Metastatic Pancreatic Carcinoma in the Ovary (tissue), 1 donor: ENCODE data around the gene PRR15.

- PRO-cap: no peak
Measured at GRCh38 chr7:29337537-29337937, 143.0 kb downstream of the CHN2 start.

- PRO-cap: no peak
Measured at GRCh38 chr7:29400336-29400933, 163.2 kb upstream of the PRR15 start.

DNA sequence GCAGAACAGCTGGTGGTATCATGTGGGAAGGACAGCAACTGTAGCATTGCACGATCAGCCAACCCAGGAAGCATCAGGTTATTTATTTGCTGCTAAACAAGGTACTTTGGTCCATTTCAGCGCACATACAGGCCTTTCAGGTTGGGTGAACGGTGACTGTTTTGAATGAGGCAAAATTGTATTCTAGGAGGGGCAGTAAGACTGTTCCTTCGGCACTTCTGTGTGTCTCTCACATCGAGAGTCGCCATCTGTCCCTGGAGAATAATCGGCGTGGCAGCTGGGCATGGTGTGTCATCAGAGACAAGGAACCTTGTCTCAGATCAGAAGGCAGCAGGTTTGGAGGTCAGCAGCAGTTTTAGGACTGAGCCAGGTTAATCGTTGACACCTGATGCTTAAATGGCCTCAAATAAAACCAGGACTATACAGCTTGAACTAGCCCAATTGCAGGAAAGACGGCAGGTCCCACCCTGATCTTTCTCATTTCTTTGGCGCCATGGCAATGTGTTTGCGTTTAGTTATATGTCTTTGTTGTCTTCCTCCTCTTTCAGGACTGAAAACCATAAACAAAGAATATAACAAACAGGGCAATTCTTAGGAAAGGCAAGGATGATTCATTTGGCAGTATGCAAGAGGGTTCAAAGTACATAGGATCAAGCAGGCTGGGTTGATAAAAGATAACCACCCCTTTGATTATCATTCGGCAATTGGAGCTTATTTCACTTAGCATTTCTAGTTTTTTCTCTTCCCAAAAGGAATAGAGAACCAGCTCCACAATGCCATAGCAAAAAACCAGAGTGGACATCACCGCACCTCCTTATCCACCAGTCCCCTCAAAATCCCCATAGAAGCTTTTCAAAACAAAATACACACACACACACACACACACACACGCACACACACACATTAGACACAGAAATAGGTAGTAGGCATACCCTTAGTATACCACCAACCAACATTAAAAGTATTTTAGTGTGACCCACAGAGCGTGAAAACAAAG lies 91.9 kb upstream of the PRR15 start:
- PRO-cap: no peak

- PRO-cap: no peak
Measured at GRCh38 chr7:29480840-29481430, 82.7 kb upstream of the PRR15 start.

DNA sequence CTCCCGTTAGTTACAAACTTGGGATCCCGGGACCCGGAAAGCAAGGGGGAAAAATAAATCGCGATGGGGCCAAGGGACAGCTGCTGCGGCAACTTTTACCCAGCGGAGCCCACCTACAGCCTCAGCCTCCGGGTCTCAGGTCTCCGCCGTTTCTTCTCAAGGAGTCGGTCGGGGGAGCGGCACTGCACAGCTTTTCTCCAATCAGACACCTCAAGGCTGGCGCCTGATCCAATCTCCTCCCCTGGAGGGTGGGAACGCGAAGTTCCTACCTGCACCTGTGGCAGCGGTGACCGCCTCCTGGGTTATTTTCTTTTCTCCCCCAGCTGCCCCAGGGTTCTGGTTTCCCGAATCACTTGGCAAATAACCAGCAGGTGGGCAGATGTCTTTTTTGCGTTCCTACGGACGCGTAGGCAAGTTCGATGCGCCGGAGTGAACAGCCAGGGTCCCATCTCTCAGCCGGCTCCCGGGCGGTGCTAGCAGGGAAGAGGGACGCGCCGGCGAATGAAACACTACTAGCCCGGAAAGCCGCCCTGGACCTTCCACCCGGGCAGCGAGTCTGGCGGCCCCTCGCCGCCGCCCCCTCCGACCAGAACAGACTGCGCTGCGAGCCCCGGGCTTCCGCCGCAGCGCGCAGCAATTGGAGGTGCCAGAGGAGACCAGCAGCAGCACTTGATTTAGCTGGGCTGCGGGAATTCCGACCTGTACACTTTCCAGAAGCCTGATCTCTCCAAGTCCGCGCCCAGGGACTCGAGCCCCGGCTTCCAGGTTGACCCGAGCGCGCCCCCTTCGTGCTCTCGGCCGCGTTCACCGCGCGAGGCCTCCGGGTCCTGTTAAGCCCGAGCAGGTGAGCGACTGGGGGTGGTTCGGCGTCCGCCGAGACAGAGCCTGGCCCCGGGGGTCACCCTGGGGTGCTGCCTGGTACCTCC lies at the start of gene PRR15:
TSS of gene PRR15 (plus strand) at position 302 of the 926 bp plus-strand sequence.
- PRO-cap: bidirectional peak, plus-strand start at position 419 of the sequence, minus-strand start at position 158 of the sequence; bidirectional peak, plus-strand start at position 636 of the sequence, minus-strand start at position 595 of the sequence

DNA sequence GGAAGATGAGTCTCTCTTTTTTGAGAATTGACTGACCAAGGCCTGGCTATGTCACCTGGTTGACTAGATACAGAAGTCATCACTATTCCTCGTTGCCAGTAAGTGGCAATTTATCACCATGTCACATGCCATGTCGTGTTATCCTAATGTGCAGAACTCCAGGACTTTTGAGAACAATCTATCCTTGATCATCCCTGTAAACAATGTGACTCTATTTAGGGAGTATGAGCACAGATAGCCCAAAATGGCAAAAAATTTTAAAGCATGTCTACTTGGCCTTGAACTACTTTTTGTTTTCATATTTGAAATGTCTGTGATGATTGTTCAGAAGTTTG lies 10.6 kb upstream of the WIPF3 start:
- PRO-cap: no peak

DNA sequence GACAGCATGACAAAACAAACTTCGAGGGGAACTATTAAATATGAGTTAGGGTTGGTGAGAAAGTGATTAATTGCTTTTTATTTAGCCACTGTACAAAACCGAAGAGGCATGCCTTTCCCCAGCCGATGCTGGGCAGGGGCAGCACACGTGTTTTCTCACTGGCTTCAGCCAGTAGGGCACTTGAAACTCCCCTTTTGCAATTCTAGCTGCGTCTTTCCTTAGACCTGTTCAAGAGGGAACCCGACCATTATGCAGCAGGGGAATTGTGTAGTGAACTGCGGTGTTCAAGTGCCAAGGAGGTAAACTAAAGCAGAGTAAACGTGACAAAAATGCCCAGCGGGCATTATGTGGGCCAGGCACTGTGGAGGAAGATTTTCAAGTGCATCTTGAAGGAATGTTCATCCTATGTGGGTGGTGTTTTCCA lies 3.2 kb downstream of the WIPF3 start:
- PRO-cap: no peak

- PRO-cap: no peak
Measured at GRCh38 chr7:30078671-30079185, 50.5 kb downstream of the PLEKHA8 start.

- PRO-cap: no peak
Measured at GRCh38 chr7:30137069-30137528, 2.3 kb downstream of the MTURN start.

GRCh38 chr7:30159480-30160538 lies 25.0 kb downstream of the MTURN start:
- PRO-cap: no peak

- PRO-cap: no peak
Measured at GRCh38 chr7:30290873-30291490, 6.6 kb downstream of the ZNRF2 start.

DNA sequence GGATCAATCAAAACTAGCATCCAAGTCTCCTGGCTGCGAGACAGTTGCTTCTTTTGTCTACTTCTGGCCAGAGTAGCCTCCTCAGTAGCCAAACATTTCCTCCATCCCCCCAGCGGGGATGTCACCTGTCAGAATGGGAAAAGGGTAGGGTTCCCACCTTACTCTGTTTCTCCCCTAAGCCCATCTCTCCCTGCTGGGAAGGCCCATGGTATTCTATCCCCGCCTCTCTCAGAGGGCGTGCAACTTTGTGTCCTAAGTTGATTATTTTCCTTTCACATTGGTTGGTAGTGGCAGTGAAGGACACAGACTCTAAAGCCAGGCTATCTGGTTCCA lies 8.8 kb downstream of the NOD1 start:
- PRO-cap: no peak

DNA sequence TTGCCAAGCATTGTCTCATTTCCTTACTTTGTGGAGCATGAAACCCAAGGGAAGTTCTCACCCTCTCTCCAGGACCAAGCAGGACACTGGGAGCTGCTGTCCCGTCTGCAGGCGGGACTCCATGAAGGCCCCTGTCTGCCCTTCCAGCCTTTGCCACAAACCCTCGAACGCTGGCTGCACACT lies 654 bp downstream of the NOD1 start:
- PRO-cap: unidirectional peak, plus-strand start at position 71 of the sequence

DNA sequence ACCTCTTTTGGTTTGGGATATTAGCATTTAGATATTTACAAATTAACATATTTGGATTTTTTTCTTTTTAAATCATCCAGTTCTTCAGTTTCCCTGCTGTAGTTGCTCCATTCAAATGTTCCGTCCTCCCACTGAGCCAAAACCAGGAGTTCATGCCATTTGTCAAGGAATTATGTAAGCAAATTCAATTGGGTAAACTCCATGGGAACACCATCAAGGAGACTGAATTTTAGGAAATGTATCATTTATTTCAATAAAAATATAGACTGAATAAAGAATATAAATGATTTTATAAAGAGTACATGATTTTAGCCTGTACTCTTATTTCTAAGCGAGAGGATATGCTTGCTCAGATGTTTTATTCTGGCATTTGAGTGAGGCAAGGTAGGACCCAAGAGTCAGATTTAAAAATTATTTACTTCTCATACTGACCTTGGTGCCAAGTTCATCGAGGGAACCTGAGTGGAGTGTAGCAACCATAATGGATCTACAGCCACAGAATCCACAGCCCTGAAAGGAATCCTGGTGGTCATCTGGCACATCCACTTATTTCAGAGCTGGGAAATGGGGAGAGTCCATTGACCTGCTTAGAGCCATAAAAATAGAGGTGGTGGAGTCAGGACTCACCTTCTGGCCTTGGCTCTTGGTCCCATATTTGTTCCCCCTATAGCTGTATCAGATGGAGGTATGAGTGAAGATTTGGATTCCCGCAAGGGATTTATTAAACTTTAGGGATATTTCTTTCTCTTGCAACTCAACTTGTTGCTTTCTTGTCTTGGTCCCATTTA lies 36.9 kb downstream of the GARS1 start:
- PRO-cap: no peak

GRCh38 chr7:30681164-30681703 lies 1.0 kb downstream of the CRHR2 start:
- PRO-cap: no peak

DNA sequence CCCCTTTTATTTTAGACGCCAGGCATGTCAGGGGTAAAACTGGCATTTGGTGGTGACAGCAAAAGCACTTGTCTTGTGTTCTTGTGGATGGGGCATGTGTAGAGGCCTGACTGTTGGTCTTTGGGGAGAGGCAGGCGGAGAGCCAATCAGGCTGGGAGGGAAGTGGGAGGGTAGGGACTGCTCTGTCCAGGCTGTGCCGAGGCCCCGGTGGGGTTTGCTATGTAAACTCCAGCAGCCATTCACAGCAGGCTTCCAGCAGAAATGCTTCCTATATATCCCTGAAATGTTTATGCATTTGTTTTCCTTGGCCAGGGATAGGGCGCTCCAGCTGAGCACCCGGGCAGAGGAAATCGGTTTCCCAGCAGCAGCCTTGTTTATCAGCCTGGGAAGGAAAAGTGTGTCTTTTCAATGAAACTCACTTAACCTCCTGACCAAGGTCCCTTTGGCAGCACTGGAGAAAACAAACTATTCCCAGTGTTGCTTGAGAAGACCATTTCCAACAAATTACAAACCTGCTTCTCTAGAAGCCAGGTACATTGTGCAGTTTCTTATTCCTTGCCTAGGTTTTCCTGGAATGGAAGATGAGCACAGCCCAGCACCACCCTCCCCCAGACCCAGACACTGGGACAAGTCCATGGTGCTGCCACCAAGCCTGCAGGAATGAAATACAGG lies 18.2 kb upstream of the AQP1 start:
- PRO-cap: no peak

GRCh38 chr7:30974752-30975362 lies 11.1 kb downstream of the GHRHR start:
- PRO-cap: no peak

- PRO-cap: unidirectional peak, minus-strand start at chr7:32283918
Measured at GRCh38 chr7:32283608-32284172, 206.5 kb downstream of the LSM5 start.

DNA sequence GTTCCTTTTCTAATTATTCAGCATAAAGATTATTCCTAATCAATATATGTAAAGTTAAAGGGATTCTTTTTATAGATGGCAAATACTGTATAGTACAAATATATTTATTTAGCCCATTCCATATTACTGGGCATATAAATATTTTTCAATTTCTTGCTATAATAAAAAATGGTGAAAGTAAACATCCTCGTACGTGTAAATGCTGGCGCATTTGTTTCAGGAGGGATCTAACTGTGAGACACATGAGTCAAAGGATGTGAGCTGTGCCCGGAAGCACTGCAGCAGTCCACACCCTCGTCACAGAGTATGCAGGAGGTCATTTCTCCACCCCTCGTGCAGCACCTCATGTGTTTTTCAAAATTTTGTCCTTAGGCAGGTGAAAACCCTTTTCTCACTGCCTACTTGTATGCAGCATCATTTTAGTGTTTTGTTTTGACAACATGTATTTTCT lies 162.6 kb downstream of the AVL9 start:
- PRO-cap: no peak

- PRO-cap: no peak
Measured at GRCh38 chr7:32868154-32869156, 23.1 kb downstream of the KBTBD2 start.